WTC11 (cell line): ENCODE measurements around a stretch of chr2.

- PRO-cap = no peak
Observed at GRCh38 chr2:36564256-36564920, 33.6 kb downstream of the FEZ2 start.

GRCh38 chr2:36569583-36569878 lies 28.4 kb downstream of the FEZ2 start:
- PRO-cap = no peak

DNA sequence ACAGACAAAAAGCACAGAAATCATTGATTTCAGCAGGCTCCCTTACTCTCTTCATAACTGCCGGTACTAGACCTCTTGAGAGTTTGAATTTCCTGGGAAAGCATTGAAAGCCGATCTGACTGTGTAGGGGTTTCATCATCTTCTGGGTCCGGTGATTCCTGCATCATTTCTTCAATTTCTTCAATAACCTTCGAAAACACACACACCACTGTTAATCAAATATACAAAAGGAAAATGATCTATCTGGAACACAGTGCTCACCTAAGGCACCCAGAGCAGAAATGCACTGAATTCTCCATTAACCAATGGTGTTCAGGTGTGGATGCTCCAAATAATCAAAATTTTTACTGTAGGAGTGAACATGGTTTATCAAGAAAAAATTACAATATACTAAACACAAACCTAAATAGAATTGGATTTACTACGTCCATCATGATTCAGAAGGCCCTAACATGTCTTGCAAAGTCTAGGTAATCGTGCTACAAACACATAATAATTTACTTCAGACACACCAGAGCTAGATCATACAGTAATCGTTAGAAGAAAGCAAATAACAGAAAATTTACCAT lies 16.6 kb downstream of the FEZ2 start:
- PRO-cap = no peak

GRCh38 chr2:36834950-36835807 lies 131.2 kb downstream of the STRN start:
- PRO-cap = no peak

DNA sequence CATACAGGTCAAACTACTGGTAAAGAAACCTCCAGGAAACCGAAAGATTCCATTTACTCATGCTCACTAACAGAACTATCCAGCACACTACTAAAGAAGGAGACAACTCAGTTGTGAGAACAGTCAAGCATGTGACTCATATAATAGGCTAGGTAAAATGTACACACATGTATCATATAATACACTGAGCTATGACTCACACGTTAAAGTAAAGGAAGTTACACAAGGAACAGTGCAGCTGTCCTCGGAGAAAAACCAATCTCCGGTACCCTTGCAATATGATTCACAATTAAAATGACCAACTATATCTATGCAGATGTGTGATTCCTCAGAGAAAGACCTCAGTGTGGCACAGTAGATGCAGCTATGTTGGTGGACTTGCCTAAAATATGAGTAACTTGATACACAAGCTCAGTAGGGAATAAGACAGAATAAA lies 76.5 kb downstream of the STRN start:
- PRO-cap = no peak

DNA sequence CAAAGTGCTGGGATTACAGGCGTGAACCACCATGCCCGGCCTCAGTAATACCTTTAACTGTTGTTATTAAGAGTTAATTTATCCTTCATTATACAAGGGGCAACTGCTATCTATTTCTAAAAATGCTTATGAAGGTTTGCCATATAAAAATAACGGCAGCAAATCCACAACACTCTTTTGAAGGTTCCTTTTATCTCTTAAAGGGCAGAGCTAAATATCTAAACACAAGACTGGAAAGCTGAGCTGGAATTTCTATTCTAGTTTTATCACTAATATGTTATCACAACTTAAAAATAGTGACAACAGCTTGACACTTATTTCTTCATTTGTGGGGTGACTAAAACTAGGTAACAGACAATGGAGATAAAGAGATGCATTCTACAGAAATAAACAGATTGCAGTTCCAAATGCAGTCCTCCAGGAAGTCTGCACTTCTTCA lies 53.8 kb upstream of the STRN start:
- PRO-cap = no peak

GRCh38 chr2:37035520-37036354 lies 48.4 kb downstream of the HEATR5B start:
- PRO-cap = no peak

DNA sequence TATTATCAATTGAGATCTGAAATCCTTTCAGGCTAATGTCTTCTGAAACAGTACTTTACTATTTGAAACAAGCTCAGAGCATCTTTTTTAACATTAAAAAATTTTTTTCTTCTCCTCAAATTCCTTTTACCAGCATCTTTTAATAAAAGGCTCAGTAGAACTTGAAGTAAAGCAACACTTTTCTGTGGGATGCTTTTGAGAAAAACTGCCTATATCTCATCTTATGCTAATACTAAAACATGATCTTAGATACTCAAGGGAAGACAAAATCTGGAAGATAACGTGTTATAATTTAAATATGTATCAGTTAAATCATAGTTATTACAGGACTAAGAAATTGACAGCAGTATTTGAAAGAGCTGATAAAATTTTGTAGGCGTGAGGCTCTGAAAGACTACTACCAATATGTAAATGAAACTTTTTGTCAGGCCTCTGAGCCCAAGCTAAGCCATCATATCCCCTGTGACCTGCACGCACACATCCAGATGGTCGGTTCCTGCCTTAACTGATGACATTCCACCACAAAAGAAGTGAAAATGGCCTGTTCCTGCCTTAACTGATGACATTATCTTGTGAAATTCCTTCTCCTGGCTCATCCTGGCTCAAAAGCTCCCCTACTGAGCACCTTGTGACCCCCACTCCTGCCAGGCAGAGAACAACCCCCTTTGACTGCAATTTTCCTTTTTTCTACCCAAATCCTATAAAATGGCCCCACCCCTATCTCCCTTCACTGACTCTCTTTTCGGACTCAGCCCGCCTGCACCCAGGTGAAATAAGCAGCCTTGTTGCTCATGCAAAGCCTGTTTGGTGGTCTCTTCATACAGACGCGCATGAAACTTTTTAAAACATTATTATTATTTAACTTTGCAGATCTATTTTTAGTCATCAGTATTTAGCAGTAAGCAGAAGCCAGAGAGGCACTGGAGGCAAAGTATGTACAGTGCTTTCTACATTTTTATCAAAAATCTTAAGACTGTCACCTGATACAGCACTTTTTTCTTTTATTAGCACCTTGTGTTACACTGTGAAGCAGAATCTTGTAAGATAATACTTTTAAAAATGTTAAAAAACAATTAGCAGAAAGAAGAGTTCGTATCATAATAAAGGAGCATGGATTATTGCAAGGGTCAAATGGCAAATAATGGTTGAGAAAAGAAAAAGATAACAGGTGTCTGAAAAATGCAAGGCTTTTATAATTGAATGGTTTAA lies 8.9 kb downstream of the CEBPZOS start:
- PRO-cap = bidirectional peak, plus-strand start at position 730 of the sequence, minus-strand start at position 507 of the sequence; bidirectional peak, plus-strand start outside the sequence, minus-strand start at position 1,139 of the sequence

DNA sequence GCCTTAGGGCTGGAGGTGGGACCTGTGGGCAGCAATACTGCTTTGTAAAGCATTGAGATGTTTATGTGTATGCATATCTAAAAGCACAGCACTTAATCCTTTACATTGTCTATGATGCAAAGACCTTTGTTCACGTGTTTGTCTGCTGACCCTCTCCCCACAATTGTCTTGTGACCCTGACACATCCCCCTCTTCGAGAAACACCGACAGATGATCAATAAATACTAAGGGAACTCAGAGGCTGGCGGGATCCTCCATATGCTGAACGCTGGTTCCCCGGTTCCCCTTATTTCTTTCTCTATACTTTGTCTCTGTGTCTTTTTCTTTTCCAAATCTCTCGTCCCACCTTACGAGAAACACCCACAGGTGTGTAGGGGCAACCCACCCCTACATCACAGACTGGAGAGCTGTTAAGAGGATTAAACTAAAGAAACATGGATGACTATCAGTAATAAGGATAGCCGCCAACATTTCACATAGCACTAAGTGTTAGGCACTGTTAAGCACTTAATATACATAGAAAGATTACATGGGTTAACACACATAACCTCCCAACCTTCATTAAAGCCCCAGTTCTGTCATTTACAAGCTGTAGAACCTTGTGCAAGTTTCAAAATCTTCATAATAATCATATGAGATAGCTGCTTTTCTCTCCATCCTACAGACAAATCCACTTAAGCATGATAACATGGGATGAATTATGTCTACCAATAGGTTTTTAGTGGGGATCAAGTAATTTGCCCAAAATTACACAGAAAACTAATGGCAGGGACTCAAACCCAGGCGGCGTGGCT lies 5.3 kb downstream of the CEBPZ start:
- PRO-cap = unidirectional peak, plus-strand start at position 196 of the sequence

GRCh38 chr2:37506250-37506910 lies 161.9 kb downstream of the QPCT start:
- PRO-cap = no peak

DNA sequence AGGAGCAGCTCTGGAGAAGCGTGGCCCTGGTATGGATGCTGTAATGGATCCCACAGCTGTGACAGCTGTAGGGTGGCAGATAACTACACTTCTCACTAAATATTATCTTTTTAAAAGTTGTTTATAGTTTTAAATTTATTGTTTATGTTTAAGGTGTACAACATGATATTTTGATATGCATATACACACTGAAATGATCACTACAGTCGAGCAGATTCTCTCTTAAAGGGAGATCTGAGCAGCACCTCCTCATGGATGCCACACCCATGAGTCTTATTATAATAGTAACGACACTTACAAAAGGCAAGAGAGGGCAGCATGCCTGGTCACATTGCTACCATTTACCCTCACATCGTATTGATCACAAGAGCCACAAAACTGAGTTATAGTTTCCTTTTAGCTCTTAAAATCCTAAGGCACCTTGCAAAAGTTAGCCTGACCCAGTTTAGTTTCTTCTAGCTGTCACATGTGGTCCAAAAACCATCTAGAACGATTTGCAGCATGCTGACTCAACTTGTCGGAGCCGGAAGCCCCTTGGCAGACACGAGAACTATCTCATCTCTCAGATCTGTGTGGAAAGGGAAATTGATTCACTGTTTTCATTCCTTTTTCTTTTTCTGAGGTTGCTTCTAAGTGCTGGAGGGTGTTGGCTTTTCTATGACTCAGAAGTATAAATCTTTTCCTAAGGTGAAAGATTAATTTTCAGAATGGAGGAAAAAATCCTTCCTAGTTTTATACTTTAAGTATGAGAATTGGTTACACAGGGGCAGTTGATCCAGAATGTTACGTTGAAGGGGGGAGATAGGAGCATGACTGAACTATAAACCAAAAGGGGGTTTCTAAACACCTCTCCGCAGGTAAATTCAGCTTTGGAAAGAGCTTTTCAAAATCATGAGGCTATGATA lies 85.3 kb downstream of the CDC42EP3 start:
- PRO-cap = no peak

DNA sequence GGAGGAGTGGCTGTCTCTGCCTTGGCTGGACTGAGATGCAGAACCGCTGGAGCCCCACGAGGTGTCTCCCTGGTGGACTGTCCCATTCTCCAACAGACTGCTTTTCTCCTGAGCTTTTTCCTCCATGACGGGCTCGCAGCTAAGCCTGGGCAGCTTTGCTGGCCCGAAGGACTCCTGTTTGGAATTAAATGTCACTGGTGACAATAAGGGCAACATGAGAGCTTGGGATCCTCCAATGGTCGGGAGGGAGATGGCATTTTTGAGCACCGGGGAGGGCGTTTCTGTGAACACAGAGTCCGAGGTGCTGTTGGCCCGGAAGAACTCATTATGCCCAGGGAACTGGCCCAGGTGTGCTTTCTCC lies 25.4 kb downstream of the CDC42EP3 start:
- PRO-cap = no peak

DNA sequence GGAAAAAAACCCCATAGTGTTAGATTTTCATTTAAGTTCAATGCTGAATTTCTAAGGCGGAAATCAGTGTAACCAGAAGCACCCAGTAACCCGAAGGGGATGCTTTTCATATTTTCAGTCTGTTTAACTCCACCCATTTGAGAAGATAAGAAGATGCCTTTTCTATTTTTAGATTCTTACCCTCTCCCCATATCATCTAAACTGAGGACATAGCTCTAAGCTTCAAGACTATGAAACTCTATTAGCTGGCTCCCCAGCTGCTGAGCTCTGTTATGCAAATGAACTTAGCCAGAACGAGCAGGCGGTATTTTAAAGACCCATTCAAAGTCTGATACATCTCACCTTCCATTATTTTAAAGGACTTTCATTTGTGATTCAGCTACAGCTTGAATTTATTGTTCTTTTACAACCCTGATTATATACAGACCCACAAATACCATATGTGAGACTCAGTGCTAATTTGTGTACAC lies 16.5 kb downstream of the CDC42EP3 start:
- PRO-cap = no peak

DNA sequence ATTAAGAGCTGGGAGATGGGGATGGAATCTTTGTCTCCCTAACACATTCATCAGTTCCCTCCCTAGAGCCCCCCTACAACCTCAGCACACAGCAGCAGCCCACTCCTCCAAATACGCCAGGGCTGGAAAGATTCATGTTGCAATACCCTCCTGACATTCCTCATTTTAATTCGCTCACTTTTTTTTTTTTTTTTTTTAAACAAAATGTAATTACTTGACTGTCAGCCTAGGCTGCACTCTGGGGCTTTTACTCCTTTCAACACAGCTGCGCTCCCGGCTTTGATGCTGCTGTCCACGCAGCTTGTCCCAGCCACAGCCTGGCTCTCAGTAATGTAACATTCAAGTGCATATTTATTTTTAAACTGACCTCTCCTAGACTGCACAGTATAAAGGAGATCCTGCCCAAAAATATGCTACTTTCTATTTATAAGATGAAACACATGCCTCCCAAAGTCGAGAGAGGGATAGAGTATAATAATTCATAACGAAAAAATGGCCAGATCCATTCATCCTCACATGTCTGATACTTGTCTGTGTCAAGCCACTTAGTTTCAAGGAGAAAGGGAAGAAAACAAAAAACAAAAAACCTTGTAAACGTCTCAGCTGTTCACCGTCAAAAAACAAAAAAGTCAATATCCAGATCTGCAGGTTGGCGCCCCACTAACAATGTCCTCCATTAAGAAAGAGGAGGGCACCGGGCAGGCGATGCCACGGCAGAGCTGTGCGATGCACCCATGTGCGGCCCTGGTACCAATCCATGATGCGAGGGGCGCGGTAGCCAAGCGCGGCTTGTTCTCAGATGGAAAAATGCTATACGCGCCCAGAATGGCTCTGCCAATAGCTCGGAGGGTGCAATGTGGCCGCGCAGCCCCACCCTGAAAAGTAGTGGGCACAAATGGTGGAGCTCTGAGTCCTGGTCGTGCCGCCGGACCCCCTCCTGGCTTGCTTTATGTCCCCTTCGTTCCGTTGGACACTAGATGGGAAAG lies 844 bp downstream of the CDC42EP3 start:
- PRO-cap = no peak

- PRO-cap = no peak
Observed at GRCh38 chr2:37674994-37675278, 3.5 kb upstream of the CDC42EP3 start.

DNA sequence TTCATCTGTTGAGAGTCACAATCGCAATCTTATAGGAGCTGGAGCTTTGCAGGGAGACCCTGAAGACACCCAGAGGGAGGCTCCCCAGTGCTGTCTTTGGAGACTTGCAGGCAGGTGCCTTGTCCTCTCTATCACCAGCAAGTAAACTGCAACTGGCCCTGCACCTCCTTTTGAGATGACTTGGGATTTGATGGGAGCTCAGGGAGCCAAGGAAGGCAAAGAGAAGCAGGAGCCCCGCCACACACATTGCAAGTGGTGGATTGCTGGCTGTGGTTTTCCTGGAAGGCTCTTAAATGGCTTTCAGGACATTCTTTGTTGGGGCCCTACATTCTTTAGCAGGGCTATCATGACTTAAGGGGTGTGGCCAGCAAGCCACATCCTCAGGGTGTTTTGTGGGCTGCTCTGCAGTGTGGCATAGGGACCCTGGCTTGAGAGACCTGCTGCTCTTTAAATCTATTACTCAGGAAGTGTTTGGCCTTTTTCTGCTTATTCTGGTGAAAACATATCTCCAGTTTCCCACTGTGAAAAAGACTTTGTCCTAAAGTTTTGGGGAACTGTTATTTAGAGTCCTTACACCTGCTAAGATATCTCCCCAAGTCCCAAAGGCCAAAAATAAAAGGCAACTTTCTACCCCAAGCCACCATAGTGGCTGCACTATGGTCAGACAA lies 40.0 kb upstream of the CDC42EP3 start:
- PRO-cap = no peak

- PRO-cap = no peak
Observed at GRCh38 chr2:37775736-37776163, 104.3 kb upstream of the CDC42EP3 start.

GRCh38 chr2:37780994-37781379 lies 109.5 kb upstream of the CDC42EP3 start:
- PRO-cap = no peak

DNA sequence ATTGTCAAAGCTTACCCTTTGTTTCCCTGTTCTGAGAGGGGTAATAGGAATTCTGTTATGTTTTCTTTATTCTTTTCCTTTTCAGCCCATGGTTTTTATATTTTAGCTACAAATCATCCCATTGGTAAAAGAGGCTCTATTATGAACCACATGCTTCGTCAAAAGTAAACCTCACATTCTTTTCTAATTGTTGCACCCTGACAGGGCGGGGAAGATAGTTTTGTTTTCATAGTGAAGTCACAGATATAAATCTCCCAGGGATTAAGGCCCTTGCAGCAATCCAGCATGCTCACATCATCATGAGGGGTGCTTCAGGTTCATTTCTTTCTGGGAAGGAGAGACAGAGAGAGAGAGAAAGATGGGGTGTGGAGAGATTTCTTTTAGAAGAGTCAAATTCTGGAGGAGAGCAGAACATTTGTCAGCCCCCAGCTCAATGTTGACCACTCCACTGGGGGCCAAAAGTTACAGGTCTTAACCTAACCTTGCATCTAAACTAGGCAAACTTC lies 124.5 kb upstream of the CDC42EP3 start:
- PRO-cap = no peak

GRCh38 chr2:38159516-38160144 lies 83.7 kb upstream of the CYP1B1 start:
- PRO-cap = no peak